Mononuclear cell (primary cell): ENCODE results near the genes MAGI1 and TAFA4.

DNA sequence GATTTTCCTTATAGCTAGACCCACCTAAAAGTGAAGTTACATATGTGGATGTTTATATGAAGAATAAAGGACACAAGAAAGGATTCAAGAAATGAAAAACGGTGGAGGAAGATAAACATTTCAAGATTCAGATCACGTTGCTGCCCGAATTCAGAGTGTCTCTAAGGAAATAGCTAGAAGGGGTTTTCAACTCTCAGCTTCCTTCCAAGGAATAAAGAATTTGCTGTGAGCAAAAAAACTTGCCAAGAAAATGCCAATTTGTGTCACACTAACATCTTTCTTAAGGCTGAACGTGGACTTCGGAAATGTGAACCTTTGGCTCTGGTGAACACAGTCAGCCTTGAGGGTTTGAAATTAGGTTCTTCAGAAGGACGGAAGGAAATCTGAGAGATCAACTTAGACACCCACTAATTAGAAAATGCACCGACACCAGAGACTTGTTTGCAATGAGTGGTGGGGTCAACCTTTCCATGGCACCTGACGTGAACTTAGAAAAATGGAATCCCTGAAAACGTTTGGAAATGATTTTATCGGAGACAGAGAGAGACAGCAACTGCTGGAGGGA, 269.2 kb upstream of the ADAMTS9 start:
- RRBS, result no CpG with 5 or more reads among the region's 10 CpGs

DNA sequence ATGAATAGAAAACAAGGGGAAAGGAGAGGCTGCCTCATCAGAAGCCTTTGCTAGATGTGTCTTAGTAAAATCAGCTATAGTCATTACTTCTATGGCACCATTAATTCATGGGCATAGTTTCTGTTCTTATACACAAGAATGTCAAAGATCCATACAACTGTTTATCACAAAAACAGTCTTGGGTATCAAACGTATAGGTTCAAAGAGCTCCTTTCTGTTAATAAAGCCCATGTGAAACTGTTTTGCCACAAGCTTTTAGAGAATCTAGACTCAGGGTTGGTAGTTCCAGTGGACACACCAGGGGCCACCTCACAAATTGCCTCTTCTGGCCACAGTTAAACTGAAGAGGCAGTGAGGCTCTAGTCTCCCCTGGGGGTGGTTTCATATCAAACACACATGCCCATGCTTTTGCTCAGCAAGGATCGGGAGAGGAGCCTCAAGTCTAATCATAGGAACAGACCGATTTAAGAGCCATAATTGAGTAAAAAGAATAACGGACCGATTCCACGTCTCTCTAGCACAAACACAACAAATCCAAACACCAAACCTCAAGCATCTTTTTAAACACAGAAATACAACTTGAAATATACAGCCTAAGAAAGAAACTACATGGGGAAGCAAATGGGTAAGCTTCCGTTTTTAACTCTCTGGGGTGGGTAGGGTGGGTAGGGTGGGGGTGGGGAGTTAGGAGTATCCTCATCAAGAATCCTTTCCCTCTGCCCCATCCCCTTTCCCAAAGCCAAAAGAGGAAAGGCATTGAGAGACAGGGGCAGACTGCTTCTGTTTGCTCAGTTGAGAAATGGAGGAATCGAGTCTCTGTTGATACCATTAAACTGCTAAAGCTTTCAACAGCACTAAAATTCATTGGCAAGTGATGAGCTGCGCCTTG, 443.3 kb downstream of the MAGI1 start:
- RRBS, result no CpG with 5 or more reads among the region's 9 CpGs

DNA sequence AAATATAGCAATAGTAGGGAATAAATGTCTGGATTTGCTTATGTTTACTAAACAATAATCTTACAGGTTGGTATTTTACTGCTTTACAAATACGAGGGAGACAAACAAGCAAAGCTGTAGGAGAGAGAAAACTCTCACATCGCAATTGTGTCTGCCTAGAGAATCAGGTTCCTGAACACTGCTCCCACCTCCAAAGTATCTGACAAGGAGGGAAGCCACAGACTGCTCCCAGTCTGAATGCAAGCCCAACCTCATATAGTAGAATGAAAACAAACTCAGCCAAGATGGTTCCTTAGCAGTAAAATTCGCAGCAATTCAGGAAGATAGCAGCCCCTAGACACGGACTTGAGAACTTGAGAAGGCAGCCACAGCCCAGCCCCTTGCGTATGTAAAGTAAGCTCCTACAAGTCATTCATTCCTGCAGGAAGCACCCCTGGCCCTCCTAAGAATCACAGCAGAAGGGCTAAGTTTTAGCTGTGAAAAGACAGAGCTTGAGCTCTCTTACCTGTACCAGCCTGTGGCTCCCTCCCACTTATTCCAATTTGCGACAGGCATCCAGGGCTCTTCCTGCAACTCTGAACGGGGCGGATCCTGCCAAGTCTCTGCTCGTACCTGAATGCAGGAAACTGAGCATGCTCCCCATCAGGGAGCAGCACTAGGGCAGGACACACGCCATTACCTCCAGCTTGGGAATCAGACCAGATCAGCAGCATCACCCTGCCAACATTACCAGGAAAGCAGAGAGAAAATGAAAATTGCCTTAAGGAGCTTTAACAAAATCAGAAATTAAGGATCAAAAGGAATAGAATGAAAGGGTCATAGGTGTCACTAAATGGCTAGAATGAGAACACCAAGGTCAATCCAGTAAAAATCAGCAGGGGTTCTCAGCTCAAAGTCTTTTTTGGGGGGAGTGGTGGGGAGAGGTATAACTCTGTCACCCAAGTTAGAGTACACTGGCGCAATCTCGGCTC, 136.3 kb downstream of the MAGI1 start:
- RRBS, result no CpG with 5 or more reads among the region's 12 CpGs

- RRBS, result no CpG with 5 or more reads among the region's 8 CpGs
Measured at GRCh38 chr3:65924278-65924902, 114.3 kb downstream of the MAGI1 start.

DNA sequence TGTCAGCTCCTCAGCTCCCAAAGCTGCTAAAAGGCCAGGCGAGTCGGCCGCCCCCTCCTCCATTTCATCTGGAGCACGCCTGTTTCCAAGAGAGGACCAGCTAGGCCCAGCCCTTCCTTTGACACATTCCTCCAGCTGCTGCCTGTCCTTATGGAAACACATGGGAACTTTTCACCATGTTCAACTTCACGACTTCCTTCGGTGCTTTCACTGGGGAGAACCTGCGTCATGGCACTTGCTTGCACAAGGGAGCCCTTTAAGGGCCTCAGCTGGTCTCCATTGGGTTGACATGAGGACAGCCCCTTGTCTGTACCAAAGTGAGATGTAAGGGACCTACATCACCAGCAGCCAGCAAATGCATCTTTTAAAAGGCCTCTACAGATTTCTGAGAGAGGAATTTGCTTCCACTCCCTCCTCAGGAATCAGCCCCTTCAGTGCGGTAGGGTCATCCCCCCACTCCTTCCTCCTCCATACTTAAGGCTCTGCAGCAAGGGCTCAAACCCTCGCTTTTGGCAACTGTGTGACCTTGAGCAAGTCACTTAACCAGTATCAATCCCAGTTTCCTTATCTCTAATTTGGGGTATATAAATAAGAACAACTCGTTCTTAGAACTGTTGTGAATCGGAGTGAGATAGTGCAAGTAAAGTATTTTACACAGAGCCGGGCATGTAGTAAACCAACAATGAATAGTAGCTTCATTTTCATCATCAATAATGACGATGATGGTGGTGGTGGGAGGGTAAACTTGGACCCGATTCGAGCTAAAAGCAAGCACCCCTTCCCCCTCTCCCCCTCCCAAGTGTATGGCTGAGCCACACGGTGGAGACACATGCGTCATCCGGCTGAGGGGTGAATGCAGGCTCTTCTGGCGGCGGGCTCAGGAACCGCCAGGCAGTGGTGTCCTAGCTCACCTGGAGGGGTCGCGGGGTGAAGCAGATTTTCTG, 1.8 kb downstream of the MAGI1 start:
- RRBS, result no CpG with 5 or more reads among the region's 23 CpGs

DNA sequence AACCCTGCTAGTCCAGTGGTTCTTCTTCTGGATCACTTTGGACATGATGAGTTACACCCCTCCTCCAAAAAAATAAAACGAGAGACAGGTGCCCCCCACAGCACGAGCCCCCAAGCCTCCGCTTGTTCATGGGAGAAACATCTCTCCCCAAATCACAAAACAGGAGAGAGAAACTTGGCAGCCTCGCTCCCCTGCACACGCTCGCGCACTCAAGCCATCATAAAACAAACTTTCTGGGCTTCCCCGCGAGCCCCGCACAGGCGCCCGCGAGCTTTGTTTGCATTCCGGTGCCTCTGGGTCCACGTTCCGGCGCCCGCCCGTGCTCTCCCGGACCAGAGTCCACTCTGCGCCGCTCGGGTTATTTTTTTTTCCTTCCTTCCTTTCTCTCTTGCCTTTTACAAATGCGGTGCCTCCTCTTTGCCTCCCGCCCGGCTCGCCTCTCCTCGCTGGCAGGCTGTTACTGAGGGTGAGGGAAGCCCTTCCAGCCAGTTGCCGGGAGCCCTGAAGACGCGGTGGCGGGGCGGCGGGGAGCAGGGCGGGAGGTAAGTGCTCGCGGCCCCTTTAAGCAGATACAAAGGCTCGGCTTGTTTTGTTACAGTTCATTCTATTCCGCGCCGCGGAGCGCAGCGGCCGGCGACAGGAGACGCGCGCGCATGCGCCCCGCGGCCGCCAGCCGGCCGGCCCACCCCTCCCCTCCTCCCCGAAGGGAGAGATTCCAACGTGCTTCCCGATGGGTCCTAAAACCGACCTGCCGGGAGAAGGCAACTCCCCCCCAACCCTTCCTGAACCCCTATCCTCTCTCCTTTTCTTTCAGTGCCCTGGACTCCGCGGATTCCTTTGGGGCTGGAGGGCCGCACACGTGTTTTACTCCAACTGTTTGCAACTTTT, at the start of gene MAGI1:
MAGI1 (minus strand) TSS at position 655 of the 888 bp plus-strand sequence.
- RRBS, result 2% methylated on average over 30 of the region's 65 CpGs

- RRBS, result 3% methylated on average over 15 of the region's 29 CpGs
Measured at GRCh38 chr3:66039502-66040073, 870 bp upstream of the MAGI1 start.

GRCh38 chr3:66053366-66053946, 14.7 kb upstream of the MAGI1 start:
- RRBS, result no CpG with 5 or more reads among the region's 5 CpGs

- RRBS, result no CpG with 5 or more reads among the region's 3 CpGs
Measured at GRCh38 chr3:66055360-66055794, 16.7 kb upstream of the MAGI1 start.

GRCh38 chr3:66182325-66182621, 38.5 kb upstream of the SLC25A26 start:
- RRBS, result no CpG with 5 or more reads among the region's 3 CpGs

- RRBS, result no CpG with 5 or more reads among the region's 12 CpGs
Measured at GRCh38 chr3:66475367-66476412, 25.1 kb downstream of the LRIG1 start.

- RRBS, result no CpG with 5 or more reads among the region's 5 CpGs
Measured at GRCh38 chr3:66493377-66494012, 7.3 kb downstream of the LRIG1 start.

- RRBS, result no CpG with 5 or more reads among the region's 1 CpG
Measured at GRCh38 chr3:68052566-68053019, 48.5 kb downstream of the TAFA1 start.

DNA sequence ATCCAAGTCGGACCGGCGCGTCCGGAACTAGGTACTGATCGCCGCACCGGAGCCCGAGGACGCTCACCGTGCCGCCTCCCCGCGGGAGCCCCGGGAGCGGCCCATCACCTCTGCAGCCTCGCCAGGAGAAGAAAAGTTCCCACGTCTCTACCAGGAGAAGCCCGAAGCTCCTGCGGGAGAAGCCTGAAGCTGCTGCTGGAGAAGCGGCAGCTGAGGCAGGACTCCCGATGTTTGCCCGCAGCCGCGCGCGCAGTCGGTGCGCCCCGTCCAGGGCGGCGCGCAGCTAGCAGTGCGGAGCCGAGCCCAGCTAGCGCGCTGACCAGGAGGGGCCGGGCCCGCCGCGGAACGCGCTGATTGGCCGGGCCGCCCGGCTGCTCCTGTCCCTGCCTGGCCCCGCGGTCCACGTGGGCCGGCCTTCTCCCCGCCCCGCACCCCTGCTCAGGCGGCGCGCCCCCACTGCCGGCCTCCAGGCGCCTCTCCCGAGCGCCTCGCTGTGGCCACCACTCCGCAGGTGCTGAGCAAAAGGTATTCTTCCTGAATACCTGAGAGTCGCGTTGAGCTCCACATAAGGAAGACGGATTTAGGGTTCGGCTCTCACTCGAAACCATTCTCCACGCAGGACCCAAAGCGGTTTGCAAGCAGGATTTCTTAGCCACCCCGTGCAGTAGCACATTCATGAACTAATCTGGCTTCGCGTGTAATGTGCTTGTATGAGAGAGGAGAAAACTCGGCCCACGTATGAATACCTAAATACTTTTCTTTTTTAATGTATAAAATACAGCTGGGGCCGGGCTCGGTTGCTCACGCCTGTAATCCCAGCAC, at the start of gene TAFA4:
TAFA4 (minus strand) TSS at position 293 of the 822 bp plus-strand sequence.
- RRBS, result 9% methylated on average over 19 of the region's 76 CpGs

DNA sequence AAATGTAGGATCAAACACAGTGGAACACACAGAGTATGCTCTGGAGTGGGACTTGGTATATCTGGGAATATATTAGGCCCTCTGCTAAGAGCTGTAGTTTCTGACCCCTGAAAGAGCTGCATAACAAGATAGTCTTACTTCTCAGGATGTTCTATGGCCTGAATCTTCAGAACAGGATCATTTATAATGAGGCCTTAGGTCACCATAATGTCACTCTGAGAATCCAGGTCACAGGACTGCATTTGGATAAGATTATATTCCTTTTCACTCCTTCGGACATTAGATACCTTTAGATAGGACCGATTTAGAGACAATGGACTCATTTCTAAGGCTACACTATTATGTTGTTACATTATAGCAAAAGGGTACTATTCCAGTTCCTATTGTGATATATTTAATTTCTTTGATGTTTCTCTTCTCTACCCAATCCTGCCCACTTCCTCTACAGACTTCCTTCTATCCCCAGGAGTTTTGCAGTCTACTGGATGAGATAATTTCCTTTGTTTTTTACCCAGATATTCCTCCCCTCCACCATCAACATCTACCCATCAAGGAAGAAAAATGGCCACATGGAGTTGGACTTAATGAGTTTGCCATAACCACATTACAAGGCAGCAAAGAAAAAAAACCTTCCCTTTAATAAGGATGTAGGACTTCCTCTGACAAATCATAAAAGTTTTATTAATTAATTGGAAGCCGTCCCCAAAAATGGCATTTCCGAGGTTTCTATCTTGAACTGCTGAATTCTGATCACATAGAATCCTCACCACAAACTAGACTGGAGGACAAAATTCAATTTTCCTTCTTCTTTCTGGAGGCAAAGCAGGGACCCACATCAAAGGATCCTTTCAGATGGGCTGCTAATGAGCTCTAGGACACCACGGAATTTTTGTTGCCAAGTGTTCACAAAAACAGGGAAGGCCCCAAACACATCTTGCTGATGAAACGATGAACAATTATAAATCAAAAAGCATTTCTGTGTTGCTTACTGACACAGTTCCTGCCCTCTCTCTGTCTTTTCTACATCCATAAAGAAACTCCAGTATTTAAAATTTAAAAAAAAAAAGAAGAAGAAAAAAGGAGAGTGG, 33.5 kb downstream of the FRMD4B start:
- RRBS, result no CpG with 5 or more reads among the region's 6 CpGs

DNA sequence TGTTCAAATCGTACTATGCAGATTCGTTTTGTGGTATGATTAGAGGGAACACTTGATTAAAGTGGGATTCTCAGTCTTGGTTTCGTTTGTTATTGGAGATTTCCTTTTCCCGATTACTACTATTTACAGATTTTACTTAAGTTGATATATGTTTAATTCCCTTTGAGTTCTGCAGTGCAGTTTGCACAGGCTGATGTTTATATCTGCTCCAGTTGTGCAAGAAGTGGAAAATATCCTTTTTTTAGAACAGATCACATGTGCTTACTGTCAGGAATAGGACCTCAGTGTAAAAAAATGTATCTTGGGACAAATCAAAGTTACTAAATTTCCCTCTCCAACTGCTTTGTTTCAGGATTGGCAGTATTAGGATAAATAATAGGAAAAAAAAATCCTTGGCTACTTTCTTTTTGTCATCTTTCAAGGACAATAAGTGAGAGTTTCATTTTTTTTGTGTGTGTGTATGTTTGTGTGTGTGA, 6.8 kb downstream of the MITF start:
- RRBS, result no CpG with 5 or more reads among the region's 4 CpGs

DNA sequence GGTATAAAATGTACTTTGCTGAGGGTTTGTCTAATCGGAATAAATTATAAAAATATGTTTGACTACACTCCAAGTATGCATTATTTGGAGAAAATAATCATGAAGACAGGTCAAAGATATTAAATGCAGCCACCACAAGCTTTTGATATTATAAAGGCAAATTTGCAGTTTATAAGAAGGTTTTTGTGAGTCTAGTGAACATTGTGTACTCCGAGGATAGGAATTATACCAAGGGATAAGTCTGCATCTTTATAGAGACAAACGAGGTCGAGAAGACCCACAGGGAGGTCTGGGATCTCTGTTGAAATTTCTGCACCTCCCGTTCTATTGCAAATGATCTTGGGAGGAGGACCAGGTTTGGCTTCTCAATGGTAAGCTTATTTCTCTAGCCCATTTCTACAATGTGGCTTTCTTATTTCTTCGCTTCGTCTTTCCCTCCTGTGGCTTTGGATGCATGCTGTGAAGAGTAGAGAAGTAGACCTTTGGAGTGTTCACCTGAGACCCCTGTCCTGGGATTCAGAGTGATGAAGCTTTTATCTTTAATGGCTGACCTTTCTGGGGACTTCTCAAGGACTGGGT, 7.4 kb downstream of the MITF start:
- RRBS, result no CpG with 5 or more reads among the region's 7 CpGs

DNA sequence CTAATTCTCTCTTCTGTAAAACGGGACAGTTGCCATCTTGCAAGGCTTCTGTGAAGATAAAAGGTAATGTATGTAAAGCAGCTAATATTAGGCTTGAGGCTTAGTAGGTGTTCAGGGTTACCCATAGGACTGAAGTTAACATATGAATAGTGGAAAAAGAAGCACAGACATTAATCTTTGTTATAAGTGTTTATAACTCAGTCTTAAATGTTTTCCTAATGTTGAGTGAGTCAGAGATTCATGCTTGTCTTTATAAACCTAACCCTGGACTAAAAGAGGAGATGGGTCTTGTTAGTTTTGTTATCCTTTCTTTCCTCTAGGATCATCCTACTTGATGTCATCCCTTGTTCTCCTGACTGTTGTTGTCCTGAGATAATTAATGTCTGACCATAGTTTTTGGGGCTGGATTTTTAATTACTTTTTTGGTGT, 8.2 kb downstream of the MITF start:
- RRBS, result no CpG with 5 or more reads among the region's 1 CpG

DNA sequence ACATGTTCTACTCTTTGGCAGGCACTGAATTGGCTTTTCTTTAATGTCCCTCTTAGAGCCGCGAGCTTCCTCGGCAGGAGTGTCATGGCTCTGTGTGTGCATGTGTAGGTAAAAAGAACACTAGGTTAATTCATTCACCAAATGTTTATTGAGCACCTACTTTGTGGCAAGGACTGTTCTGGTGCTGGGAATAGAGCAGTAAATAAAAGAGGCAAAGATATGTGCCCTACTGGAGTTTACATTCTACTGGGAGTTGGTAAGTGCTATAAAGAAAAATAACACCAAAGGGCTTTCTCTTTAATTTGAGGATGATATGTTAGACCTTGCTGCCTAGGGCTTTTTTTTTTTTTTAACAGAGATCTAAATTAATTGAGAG, 106.5 kb downstream of the MITF start:
- RRBS, result no CpG with 5 or more reads among the region's 3 CpGs